M059J (cell line): ENCODE measurements around a stretch of chr1.

DNA sequence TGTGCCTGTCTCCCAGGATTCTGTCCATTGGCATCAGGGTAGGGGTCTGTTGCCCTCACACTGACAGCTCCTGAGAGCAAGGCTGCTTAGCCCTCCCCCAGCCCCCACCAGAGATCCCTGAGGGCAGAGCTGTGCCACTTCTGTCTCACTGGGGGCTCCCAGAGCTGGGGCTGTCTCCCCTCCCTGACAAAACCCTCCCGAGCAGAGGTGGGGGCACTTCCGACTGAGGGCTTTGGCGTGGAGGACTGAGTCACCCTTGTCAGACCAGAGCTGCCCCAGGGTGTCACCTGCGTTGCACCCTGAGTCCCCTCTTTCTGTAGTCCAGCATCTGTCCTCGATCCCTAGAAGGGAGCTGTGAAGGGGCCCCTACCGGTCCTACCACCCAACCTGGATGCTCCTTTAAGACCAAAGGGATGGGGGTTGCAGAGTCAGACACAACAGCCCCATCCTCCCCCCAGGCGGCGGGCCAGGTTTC, 2.4 kb upstream of the FAM110D start:
- RAMPAGE, long total RNA, result no peak

DNA sequence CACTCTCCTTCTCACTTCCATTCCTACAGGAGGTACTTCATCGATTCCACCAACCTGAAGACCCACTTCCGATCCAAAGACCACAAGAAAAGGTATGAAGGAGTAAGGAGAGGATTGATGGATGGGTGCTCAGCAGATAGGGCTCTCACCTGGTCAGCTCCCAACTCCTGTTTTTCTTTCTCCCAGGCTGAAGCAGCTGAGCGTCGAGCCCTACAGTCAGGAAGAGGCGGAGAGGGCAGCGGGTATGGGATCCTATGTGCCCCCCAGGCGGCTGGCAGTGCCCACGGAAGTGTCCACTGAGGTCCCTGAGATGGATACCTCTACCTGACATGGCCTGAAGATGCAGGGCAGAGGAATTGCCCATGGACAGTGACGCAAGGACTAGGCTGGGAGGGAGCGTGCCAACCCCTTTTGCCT, 689 bp downstream of the ZNF593 start:
- RAMPAGE, long total RNA, result no peak

DNA sequence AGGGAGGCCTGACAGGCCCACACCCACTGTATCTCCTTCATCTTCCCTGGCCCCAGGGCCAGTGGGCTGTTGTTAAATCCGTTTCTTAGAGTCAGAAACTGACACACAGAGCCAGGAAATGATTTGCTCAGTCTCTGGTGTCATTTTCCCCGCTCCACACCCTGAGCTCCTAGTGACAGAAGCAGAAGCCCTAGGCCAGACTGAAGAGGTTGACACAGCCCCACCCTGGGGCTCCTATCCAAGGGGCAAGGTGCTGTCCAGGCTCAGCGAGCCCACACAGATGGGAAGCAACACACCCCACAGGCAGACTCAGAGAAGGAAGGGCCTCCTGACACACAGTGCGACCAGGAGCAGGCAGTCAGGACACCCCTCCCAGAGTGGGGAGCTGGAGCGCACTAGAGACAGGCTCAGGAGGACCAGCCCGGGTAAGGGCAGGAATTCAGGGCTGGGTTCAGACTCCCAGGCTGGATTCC, 930 bp downstream of the CNKSR1 start:
- RAMPAGE, long total RNA, result no peak

DNA sequence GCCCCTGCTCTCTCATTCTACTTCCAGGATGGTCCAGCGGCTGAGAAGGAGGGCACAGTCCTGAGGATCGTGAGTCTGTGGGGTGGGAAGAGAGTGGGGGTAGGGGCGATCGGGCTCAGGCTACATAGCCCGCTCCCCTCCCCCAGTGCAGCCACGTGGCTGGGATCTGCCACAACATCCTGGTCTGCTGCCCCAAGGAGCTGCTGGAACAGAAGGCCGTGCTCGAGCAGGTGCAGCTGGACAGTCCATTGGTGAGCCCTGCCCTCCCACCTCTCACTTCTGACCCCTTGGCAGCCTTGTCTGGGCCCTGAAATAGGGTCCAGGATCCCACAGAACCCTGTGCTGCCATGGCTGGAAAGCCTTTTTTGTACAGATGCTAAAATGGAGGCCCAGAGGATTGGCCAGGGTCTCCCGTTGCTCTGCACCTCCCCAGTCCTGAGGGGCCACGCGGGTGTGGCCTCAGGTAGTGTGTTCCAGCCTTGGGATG, 5.1 kb downstream of the CNKSR1 start:
- RAMPAGE, long total RNA, result no peak

- RAMPAGE, long total RNA, result no peak
Observed at GRCh38 chr1:26254191-26254945, 20.4 kb downstream of the CEP85 start.

- RAMPAGE, long total RNA, result no peak
Observed at GRCh38 chr1:26281856-26282961, 2.3 kb downstream of the SH3BGRL3 start.

- RAMPAGE, long total RNA, result no peak
Observed at GRCh38 chr1:26353359-26353937, 482 bp downstream of the CRYBG2 start.

GRCh38 chr1:26409278-26409906, 1.2 kb upstream of the LIN28A start:
- RAMPAGE, long total RNA, result no peak

GRCh38 chr1:26694276-26694592, 1.6 kb upstream of the ARID1A start:
- RAMPAGE, long total RNA, result no peak

DNA sequence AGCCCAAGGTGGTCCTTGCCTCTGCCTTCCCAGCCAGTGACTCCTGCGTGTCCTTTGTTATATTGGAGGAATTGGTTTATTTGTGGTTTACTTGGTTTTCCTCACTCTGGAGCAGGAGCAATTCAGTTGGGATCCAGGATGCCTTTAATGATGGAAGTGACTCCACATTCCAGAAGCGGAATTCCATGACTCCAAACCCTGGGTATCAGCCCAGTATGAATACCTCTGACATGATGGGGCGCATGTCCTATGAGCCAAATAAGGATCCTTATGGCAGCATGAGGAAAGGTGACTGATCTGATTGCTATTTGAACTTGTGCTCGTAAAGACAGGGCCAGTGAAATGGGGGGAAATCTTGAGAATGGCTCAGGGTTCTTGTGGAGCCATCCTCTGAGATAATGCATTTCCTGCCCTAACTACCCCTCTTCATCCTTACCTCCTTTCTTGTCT, 15.0 kb upstream of the PIGV start:
- RAMPAGE, long total RNA, result no peak

GRCh38 chr1:26783695-26784532, 3.8 kb upstream of the PIGV start:
- RAMPAGE, long total RNA, result no peak

DNA sequence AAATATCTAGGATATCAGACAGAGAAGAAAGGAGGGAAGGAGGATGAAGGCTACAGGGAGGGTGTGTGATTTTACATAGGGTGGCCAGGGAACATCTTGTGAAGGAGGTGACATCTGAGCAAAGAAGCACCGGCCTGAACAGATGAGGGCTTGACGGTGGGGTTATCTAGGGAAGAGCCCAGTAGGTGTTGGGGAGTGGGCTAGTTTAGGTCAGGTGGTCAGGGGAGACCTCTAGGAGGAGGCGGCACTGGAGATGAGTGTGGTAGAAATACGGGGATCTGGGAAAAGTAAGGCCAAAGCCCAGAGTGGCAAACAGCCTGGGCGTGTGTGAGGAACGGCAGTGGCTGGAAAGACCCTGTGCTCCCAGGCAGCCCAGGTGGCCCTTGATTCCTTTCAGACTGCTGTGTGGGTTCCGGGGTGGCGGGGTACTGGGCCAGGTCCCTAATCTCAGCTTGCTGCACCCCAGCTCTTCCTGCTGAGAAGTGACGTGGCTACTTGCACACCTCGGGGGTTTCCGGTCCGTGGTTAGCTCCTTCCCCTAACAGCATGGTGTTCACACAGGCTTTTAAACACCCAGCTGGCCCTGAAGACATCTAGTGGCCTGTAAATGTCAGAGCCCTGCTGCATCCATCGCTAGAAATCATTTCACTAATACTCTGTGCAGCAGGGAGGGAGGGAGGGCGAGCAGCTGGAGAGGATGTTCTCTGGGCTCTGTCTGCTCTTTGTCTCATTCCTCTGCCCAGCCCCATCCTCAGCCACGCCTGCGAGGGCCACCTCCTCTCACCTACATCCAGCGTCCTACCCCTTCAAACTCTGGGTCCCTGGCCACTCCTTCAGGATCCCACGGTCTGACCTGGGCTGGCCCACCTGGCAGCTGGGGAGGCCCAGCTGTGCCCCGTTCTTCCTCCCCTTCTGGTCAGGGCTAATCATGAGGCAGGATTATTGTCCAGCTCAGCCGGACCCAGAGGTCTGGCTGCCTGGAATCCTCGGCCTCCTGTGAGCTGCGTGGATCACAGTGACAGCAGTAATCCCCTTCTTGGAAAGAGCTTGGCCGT, 7.1 kb downstream of the ZDHHC18 start:
- RAMPAGE, long total RNA, result no peak

GRCh38 chr1:27113841-27114518, 40.9 kb downstream of the SLC9A1 start:
- RAMPAGE, long total RNA, result no peak

GRCh38 chr1:27124949-27125576, 29.9 kb downstream of the SLC9A1 start:
- RAMPAGE, long total RNA, result no peak

GRCh38 chr1:27130550-27131351, 24.2 kb downstream of the SLC9A1 start:
- RAMPAGE, long total RNA, result no peak

DNA sequence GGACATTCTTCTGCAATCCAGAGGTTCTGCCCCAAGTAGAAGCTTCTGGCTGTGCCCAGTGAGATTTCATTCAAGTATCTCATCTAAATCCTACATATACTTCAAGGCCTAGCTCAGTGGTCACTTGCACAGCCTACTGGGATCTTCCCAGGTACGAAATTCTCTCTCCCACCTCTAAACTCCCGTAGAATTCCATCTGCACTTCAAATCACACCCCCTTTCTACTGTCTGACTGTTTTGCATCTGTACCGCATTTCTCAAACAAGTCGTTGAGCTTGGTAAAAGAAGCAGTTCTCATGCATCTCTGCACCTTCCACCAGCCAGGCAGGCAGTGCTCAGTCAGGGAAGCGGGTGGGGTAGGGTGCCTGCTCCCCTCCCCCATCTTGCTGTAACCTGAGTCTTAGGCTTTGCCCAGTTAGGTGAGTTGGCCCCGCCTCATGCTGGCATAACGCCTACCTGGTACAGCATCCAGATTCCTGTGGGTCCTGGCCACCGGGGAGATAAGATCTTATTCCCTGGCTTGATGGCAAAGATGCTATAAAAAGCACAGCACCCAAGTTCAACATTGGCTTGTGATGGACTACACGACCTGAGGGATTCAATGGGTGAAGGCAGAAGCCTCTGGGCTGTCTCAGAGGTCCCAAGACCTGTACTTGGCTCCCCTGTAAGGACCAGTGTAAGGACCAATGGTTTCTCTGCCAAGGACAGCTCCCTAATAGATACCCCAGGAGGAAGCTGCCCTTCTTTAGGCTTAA, 13.4 kb downstream of the SLC9A1 start:
- RAMPAGE, long total RNA, result no peak

GRCh38 chr1:27335497-27336210, 6.2 kb upstream of the SYTL1 start:
- RAMPAGE, long total RNA, result no peak

GRCh38 chr1:27359125-27359559, 7.6 kb downstream of the MAP3K6 start:
- RAMPAGE, long total RNA, result no peak

GRCh38 chr1:27366390-27366761, 385 bp downstream of the MAP3K6 start:
- RAMPAGE, long total RNA, result no peak

DNA sequence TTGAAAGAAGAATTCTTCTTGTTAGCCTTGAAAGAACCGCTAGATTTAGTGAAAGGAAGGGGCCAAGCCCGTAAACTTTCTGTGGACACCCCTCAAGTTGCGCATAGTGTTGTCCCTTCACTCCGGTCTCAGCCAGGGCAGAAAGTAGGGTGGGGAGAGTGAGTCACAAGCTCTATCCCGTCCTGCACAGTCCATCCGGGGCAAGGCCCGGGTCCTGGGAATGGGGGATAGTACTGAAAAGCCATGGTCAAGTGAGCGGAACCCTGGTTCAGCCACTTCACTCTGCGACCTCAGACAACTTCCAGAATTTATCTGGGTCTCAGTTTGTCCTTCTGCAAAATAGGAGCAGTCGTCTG, 461 bp upstream of the WASF2 start:
- RAMPAGE, long total RNA, result no peak